Brain (tissue), 1 donor: ENCODE measurements around the genes NCMAP, RUNX3, RHD, STMN1 and CNKSR1.

DNA sequence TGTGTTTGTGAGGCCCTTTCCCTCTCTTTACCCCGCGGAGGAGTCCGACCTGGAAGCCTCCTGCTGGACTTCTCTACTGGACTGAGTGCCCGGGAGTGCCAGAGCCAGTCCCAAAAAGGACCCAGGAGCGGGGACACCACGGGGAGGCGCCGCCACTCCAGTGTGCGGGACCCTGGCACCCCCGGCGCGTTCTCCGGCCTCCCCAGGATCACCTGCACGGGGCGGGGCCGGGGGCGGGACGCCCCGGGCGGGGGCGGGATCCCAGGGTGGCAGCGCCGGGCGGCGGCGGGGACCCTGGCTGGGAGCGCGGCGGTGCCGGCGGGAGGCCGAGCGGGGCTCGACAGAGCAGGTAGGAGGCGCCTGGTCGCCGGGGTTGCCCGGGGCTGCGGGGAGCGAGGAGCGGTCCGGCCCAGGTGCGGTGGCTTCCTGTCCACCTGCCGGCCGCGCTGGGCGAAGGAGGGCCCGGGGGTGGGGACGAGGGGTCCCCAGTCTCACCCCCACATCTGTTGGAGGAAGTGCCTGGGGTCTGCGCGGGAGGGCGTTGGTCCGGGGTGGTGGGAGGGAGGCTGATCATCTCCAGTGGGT, at the start of gene NCMAP:
TSS of gene NCMAP (plus strand) at position 267 of the 585 bp plus-strand sequence.
- RRBS = 4% methylated on average over 25 of the region's 53 CpGs

DNA sequence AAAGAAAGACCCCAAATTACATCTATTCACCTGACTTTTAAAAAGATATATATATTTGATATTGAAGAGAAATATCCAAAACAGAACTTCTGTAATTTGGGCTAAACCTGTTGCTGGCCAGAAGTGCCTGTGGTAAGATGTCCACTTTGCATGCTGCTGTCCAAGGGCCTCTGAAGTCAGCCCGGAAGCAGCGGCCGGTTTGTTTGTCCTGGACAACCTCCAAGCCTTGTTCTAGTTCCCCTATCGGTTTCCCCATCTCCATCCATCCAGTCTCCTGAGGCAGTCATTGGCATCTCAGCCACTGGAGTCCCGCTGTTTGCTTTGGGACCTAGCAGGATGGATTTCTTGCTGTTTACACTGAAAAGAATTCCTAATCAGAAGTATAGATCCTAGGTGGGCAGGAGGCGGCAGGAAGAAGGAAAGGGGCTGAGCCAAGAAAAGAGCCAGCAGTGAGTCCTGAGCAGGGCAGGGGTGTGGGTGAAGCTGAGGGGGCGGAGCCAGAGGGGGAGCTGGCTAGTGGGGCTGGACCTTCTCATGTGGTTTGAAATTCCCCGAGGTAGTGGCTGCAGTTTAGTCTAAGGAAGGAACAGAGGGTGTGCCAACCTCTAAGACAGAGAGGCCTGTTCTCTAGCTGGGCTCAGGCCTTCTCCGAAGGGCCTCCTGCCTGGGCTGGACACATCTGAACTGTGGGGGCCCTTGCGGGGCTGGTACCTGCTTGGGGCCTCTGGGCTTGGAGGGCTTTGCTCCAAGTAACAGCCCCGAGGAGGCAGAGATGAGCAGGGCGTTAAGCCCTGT, 3.3 kb downstream of the NCMAP start:
- RRBS = no CpG with 5 or more reads among the region's 12 CpGs

DNA sequence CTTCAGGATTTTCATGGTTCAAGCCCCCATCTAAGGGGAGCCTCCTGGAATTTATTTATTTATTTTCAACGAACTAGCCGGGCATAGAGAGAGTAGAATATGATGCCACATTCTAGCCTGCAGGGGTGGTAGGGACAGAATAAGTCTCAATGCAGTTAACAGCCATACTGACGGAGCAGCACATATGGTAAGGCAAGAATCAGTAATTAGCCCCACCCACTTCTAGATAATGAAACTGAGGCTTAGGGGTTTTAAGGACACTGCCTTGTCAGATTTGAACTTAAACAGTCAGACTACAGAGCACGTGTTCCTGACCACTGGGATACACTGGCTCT, 1.9 kb upstream of the CLIC4 start:
- RRBS = no CpG with 5 or more reads among the region's 4 CpGs

DNA sequence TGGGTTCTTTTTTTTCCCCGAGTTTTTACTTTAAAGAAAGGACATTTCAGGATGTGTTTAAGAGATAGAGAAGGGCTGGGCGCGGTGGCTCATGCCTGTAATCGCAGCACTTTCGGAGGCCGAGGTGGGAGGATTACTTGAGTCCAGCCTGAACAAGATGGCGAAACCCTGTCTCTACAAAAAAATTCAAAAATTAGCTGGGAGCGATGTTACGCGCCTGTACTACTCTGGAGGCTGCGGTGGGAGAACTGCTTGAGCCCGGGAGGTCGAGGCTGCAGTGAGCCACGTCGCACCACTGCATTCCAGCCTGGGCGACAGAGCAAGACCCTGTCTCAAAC, 1.4 kb downstream of the CLIC4 start:
- RRBS = no CpG with 5 or more reads among the region's 16 CpGs

DNA sequence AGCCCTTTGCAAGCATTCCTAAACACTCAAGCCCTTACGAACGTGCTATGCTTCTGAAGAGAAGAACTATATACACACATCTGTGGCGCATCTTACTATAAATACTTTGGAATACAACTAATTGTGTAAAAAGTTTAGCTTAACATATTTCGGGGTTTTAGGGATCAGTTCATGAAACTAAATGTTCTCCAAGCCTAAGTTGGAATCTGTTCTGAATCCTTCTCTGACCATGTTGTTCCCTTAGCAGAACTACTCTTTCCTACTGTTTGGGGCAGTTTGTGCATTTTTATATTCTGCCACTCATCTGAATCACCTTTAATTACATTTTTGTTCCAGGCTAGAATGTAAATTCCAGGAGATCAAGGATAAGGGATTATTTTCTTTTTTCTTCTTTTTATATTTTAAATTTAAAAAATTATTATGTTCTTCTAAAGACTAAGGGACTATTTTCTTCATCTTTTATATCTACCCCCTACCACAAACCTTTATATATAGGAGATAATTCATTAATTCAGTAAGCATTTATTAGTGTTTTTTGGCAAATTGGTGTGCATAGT, 25.9 kb downstream of the CLIC4 start:
- RRBS = no CpG with 5 or more reads among the region's 4 CpGs

DNA sequence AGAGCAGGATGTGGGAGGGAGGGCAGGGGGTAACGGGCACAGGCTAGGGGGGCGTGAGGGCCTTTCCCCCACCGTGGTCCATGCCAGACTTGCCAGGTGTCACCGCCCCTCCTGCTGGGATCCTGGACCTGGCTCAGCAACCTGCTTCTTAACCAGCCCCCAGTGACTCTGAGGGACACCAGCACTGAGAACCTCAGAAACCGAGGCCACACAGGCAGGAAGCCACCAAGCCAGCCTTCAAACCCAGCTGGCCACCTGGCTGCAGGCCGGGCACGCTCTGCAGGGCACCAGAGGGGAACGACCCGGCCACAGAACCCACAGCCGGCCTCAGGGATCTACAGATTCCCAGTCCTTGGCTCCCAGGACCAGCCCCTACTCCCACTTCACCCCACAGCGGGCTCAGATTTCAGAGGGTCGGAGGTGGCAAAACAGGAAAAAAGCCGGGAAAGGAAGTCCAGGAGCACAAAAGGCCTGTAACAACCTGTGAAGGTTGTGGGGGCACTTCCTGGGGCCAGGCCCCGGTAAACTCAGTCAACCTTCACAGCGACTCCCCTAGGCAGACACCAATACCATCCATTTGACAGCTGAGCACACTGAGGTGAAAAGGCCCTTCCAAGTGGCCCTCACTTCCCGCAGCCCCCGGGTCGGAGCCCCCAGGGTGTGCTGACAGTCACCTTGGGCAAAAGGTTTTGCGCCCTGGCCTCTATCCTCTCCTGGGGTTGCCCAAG, 14.2 kb downstream of the RUNX3 start:
- RRBS = 90% methylated on average over 6 of the region's 19 CpGs

- RRBS = 1% methylated on average over 4 of the region's 20 CpGs
Measured at GRCh38 chr1:24930205-24930334, at the start of gene RUNX3. RUNX3 (minus strand) TSS chr1:24930276.

- RRBS = no CpG with 5 or more reads among the region's 4 CpGs
Measured at GRCh38 chr1:24947126-24947398, 17.0 kb upstream of the RUNX3 start.

DNA sequence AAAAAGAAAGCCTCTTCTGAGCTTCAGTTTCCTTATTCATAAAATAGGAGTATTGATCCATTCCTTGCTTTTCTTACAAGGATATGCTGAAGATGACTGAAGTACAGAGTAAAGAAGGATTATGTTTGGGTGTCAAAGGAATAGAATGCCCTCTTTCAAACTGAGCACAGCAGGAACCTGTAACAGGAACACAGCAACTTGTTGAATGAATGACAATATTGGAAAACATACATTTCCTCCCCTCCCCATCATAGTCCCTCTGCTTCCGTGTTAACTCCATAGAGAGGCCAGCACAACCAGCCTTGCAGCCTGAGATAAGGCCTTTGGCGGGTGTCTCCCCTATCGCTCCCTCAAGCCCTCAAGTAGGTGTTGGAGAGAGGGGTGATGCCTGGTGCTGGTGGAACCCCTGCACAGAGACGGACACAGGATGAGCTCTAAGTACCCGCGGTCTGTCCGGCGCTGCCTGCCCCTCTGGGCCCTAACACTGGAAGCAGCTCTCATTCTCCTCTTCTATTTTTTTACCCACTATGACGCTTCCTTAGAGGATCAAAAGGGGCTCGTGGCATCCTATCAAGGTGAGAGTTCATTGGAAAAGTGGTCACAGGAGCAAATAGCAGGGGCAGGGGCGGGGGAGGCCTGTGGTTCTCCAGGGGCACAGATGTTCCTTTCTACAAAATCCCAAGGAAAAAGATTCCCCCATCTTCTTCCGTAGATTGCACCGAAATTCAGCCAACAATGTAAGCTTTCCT, at the start of gene RHD:
TSS of gene RHD (plus strand) at position 389 of the 749 bp plus-strand sequence.
- RRBS = no CpG with 5 or more reads among the region's 13 CpGs

DNA sequence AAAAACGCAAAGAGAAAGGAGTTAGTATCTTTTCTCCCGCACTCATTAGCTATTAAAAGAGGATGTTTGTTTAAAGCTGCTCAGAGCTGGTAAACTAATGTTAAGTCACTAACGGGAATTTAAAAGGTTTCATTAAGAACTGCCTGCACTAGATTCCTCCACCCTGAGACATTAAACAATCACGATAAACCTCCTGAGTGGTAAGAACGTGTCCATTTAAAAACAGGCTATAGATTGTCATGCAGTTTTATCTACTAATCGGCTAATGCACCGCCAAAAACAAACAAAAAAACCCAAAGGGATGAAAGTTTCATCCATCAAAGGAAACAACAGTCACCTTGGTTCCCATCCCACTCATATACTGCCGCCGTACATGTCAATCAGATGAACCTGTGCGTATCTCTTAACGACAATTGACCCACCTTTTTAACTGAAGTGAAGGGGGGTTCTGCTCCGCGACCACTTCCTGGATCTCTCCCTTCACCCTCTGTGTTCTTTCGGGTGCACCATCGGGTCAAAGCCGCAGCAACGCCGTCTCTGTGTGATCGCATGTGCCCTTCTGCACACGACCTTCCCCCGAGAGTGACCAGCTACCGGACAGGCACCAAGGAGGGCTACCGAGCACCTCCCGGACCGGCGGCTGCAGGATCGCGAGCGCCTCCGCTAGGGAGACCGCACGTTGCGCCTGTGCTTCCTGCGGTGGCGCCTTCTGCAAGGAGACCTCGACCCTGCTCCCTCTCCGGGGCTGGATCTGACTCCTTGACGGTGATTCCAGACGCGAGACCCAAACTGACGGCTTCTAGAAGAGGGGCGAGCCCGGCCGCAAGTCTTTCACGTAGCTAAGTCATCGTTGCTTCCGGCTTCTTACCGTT, 1.3 kb upstream of the TMEM50A start:
- RRBS = no CpG with 5 or more reads among the region's 48 CpGs

DNA sequence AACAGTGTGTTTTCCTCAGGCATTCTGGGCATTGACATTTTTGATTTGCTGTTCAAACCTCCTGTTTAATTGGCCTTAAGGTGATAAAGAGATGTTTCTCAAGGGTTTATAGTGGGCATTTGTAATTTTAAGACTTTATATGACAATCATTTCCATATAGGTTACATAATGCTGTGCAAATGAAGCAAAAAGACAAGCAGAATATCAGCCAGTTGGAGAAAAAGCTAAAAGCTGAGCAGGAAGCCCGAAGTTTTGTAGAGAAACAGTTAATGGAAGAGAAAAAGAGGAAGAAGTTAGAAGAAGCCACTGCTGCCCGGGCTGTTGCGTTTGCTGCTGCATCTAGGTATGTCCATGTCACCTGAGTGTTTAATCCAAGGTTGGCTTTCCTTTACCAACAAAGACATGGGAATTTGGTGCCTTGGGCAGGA, 54.8 kb downstream of the MACO1 start:
- RRBS = no CpG with 5 or more reads among the region's 3 CpGs

GRCh38 chr1:25503734-25504464, 39.5 kb upstream of the LDLRAP1 start:
- RRBS = no CpG with 5 or more reads among the region's 6 CpGs

DNA sequence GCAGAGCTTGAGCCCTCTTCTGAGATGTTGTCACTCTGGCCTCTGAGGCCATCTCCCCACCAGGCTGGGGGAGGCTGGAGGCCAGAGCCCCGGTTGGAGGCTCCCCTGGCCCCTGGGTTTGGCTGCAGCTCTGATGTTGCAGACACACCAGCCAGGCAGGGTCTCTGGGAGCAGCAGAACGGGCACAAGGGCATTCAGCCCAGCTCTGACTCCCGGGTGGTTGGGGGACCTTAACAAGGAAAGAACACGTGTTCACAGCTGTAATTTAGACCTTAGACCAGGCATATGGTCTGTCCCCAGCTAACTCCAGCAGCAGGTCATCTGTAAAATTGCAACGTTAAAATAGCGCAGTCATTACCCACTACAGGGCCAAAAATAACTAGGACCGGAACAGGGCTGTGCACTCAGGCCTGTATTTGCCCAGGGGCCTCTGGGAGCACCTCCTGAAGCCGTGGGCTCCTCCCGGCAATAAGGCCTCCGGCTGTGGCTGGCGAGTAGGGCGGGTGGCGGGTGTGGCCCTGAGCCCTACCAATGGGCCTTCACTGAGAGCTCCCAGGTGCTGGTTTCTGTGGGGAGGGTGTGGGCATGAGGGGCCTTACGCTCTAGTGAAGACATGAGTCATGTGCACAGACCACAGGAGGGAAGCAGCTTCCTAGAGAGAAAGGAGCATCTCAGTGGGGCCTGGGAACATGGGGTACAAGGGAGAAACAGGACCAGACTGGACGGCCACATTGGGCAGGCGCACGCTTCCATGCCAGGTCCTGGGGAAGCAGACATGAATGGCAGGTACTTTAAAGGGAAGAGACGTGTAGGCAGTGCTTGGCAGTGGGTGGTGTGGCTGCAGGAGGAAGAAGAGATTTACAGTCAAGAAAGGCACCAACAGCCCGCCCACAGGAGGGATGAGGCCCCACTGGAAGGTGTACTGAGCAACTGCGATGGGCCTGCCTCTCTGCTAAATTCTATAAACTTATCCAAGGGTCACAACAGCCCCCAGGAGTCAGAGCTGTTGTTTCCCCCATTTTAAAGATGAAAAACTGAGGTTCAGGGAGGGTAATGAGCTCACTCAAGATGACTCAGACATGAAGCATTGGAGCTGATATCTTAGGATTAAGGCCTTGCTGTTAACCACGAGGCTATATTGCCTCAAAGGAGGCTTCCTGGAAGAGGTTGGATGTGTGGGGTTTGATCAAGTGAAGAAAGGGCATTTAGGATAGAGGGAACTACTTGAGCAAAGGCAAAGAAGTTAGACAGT, 6.3 kb downstream of the LDLRAP1 start:
- RRBS = 19% methylated on average over 3 of the region's 21 CpGs

DNA sequence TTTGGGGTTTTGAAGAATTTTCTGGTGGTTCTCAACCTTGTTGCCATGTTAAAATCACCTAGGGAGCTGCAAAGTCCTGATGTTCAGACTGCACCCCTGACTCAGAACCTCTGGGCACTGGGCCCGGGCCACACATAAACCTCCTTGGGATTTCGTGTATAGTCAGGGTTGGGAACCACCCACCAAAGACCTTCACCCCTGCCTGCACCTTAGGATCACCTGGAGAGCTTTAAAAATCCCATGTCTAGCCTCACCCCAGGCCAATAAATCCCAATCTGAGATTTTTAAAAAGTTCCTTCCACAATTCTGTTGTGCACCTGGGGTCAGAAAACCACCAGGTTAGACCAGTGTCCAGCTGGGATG, 26.2 kb upstream of the SELENON start:
- RRBS = no CpG with 5 or more reads among the region's 2 CpGs

DNA sequence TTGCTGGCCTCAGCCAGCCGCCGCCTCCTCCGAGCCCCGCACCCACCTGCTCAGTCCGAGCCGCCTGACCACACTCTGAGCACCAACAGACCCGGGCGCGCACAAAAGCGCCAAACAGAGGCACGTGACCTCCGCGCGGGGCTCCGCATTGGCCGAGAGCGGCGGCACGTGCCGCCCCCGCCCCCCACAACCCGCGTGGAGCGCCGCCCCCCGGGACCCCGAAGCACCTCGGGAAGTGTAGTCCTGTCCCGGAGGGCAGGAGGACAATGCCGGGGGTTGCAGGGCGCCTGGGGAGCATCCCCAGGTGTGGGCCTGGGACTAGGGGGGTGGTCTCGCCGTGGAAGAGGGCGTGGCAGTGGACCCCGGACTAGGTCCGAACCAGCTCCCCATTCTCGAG, at the start of gene STMN1:
TSS of gene STMN1 (minus strand) at position 77 of the 397 bp plus-strand sequence.
- RRBS = 1% methylated on average over 10 of the region's 37 CpGs

DNA sequence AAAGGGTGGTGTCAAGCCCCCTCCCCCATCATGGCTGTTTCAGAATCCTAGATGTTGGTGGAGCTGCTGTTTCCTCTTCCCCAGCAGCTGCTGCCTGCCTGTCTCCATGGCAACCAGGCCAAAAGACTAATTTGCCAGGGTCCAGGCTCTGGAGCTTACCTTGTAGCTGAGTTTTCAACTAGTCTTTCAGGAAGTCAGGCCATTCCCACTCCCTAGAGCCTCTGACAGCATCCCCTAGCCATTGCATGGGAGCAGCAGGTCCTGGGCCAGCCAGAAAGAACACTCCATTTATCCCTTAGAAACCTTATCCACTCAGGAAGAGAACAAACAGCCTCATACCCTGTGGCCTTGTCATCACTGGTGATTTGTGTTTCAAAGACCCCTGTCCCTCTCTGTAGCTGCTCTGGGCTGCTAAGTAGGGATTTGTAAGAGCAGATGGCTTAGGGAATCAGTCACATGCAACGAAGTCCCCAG, 21.4 kb upstream of the STMN1 start:
- RRBS = no CpG with 5 or more reads among the region's 1 CpG

- RRBS = no CpG with 5 or more reads among the region's 3 CpGs
Measured at GRCh38 chr1:26159163-26159498, 252 bp downstream of the FAM110D start.

DNA sequence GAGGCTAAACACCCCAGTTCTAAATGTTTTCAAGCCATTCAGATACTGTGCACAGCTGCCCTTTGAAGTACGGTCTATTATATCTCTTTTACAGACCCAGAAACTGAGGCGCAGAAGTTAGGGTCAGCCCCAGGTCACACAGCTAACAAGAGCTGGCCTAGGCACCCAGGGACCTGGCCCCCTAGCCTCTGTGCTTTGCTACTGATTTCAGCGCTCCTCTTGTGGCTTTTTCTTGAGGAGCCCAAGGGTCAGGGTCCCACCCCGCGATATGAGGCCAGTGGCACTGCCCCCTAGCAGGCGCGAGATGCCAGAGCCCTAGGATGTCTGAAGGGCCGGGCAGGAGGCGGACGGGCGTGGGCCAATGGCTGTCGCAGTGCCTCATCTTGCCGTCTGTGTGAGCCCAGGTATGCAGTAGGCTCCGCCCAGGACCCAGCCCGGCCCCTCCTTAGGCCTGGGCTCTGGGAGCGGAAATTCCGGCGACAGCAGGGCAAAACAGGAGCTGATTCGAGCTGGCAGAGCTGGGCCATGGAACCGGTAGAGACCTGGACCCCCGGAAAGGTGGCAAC, at the start of gene CNKSR1:
TSS of gene CNKSR1 (plus strand) at position 469 of the 566 bp plus-strand sequence.
- RRBS = 61% methylated on average over 11 of the region's 21 CpGs

DNA sequence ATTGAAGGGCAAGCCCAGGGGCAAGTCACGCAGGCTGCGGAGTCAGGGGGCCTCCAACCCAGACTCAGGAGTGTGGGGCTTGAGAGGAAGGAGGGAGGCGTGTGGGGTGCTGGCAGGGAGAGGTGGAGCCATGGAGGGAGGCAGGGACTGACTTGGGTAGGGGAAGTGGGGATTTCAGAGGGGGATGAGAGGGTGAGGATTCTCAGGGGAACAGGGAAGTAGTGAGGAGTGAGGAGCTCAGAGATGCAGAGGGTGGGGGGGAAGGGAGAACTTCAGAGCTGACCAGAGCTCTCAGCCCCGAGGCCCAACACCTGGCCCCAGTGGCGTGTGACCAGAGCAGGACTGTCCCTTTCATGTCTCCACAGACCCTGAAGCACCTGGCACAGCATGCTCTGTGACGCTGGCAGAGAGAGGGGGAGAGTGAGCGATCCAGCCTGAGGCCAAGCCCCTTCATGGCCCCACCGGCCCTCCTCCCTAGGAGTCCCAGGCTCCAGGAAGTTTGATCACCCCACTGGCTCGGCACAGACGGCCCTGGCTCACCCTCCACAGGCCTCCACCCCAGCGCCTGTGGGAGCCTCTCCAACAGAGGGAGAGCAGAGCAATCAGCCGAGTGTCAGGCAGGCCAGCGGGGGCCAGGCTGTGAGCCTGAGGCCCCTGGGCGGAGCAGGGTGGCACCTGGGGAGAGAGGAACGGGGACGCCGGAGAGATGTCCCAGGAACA, 10.9 kb downstream of the SH3BGRL3 start:
- RRBS = no CpG with 5 or more reads among the region's 17 CpGs

DNA sequence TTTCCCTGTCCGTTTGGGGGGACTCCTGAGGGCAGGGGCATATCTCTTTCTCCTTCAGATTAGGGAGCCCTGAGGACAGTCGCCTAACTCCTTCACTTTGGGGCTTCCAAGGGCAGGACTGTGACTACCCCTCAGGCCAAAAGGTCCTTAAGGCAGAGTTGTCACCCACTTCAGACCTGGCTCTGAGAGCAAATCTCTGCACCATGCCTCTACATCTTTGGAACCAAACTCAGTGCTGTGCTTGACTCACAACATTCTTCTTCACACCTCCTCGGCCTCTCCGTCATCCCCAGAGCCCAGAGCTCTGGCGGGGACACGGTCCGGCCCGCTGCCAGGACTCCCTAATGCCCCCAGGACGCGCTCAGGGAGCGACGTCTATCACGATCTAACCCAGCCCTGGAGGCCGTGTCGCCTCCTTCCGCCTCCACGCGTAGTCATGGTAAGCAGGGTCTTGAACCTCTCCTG, 366 bp downstream of the UBXN11 start:
- RRBS = no CpG with 5 or more reads among the region's 18 CpGs